Anterior vena cava (tissue), 1 donor: ENCODE results near the genes SLC25A39 and GPATCH8.

DNA sequence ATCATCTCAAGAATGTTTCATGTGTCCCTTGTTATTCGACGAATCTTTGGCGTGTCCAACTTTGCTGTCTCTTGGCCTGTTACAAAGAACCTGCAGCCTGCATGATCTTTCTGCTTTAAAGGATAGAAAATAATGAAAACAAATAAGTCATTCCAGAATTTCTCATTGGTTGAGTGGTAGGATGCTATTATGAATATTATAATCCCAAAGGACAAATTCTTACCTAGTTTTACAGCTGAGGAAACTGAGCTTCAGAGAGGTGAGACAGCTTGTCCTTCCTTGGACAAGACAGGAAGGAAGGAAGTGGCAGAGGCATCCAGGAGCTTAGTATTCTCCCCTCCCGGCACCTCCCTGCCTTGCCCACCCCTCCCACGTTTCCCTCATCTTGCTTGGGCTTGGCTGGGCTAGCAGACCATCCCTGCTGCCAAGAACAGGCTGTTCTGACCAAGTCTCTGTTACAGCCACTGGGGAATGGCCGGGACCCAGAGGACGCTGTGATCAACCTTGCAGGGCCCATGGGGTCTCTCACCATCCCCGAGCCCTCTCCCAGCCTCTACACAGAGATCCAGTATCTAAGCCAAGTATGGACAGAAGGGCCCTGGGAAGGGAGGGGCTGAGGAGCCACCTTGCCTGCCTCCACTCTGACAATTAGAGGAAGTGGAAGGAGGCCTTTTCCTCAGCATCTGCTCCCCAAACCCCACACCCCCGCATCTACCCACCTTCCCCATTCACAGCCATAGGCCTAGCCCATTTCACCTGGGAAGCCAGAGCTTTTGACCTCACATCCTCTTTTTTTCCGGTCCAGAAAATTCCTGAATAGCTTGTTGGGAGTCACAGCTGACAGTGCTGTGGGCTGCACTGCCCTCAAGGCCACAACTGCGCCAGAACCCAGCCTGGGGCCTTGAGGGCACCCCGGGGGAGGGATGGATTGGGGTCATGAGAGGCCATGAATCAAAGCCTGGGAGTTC is 14.0 kb downstream of the CD300LG start:
- PRO-cap = no peak

GRCh38 chr17:43917132-43917704 is 9.9 kb upstream of the MPP2 start:
- PRO-cap = no peak

- PRO-cap = bidirectional peak, plus-strand start at chr17:44007085, minus-strand start at chr17:44006922
Observed at GRCh38 chr17:44006949-44007630, 2.7 kb downstream of the NAGS start.

GRCh38 chr17:44108041-44108632 is 15.3 kb downstream of the HDAC5 start:
- PRO-cap = no peak

GRCh38 chr17:44112168-44112748 is 11.2 kb downstream of the HDAC5 start:
- PRO-cap = no peak

GRCh38 chr17:44114510-44115258 is 8.8 kb downstream of the HDAC5 start:
- PRO-cap = no peak

DNA sequence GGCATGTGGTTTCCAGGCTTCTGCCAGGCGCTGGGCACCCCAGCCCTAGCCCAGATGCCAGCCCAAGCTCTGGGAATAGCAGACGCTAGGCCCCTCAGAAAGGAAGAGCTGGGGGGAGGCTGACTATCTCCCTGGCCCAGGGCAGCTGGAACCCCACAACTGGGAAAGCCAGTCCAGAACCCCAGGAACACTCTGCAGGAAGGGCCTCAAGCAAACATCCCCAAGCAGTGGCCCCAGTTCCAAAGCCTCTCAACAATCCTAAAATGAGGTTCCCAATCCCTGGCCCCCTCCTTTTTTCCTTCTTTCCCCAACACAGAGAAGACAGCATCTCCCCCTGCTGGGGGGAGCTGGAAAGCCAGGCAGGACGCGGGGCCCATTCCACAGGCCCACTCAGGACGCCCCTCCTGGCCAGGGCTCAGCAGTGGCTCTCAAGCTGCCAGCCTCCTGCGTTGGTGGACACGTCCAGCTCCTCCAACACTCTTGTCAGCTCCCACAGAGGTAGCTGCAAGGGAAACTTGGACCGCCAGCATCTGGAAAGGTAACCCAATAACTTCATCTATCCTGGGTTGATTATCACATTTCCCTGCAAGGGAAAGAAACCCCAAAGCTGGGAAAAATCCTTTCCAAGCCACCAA is 7.9 kb downstream of the HDAC5 start:
- PRO-cap = no peak

- PRO-cap = no peak
Observed at GRCh38 chr17:44213791-44213980, 5.8 kb downstream of the UBTF start.

DNA sequence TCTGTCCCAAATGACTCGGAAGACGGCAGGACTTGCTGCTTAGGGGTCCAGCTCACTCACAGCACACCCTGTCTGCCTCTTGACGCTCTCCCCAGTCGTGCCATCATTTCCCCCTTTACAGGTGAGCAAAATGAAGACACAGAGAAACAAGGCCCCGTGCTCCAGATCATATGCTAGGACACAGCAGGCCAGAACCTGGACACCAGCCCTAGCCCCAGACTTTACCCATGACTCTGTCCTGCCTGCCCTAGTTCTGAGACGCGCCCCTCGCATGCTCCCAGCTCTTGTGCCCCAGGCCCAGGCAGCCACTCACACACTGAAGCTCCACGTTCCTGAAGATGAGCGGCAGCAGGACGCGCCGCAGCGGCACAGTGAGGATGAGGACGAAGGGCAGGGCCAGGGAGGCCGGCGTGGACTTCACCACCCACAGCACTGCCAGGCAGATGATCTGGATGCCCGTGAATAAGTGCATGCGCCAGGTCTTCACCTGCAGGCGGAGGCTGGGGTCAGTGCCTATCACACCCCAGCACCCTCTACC is 17.0 kb downstream of the SLC4A1 start:
- PRO-cap = no peak

GRCh38 chr17:44280082-44280839 is 12.3 kb upstream of the SLC4A1 start:
- PRO-cap = no peak

- PRO-cap = no peak
Observed at GRCh38 chr17:44319486-44320485, 4.8 kb downstream of the SLC25A39 start.

DNA sequence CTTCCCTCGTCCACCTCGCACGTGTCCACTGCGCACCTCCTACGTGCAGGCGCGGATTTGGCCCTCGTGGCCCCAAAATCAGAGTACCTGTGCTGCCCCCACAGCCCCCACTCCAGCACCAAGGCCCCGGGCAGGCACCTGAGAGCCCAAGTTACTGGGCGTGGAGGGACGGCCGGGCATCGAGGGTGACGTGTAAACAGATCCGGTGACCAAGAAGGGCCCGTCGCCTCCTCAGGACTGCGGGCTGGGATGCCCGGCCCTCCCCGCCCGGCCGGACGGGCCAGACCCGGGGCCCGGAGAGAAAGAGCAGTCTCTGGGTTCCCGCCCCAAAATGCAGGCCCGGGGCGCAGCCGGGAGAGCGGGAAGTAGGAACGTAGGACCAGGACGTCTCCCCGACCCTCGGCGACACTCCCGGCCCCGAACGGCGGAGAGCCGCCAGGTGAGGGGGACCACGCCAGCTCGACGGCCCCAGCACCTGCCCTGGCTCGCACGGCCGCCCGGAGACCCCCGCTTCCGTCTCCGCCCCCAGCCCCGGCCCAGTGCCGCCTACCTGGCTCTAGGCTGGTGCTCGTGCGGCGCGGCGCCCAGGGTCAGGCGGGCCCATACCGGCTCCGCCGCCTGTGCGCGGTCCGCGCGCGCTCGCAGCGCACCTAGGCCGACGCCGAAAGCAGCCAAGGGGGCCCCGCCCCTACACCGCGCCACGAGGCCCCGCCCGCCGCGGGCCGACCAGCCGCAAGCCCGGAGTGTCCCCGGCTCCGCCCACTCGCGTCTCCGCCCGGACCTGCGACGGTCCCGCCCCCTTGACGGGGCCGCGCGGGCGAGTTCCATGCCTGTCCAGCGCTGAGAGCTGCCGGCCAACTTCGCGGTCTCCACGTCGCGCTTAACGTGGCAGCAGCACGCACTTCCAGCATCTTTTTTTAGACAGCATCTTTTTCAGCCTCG is at the start of gene SLC25A39:
SLC25A39 (minus strand) TSS at position 663 of the 942 bp plus-strand sequence.
- PRO-cap = bidirectional peak, plus-strand start at position 857 of the sequence, minus-strand start at position 641 of the sequence

DNA sequence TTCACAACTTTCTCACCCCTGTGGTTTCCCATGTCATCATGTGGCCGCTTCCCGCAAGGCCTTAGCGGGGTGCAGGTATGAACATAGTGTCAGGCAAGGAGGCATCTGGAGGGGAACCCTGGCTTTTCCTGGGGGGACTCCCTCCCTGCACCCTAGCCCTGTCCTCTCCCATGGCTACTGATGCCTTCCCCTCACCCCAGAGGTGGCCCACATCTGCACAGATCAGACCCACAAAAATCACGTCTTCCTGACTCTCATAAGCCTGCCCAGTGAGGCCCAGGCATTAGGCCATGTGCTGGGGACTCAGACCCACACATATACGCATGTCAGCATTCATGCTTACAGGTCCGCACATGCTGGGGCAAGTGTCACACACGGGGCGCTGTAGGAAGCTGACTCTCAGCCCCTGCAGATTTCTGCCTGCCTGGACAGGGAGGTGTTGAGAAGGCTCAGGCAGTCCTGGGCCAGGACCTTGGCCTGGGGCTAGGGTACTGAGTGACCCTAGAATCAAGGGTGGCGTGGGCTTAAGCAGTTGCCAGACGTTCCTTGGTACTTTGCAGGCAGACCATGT is 3.6 kb downstream of the GRN start:
- PRO-cap = no peak

DNA sequence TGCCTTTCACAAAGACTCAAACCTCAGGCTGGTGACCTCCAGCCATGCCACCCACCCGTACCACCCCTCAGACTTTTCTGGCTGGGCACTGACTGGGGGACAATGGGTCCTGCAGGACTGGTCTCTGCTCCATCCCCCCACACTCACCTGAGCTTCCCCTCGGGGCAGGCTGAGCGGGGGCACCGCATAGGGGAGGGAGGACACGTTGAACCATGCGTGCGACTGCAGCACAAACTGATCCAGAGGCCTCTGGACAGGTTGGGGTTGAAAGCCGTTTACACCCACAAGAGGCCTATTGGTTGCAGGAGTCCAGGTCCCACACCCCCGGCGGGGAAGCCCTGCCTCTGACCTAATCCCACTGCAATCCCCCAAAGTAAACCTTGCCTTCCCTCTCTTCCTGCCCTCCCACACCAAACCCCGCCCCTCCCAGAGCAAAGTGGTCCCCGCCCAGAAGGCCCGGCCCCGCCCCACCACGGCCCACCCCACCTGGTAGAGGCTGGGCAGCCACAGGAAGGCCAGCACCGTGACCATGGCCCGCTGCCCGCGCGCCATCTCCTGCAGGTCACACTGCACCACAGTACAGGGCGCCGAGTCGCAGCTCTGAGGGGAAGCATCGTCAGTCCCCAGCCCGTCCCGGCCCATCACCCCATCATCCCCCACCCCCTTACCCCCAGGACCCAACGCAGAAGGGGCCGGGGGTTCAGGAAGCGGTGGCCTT is 11.0 kb upstream of the FAM171A2 start:
- PRO-cap = no peak

DNA sequence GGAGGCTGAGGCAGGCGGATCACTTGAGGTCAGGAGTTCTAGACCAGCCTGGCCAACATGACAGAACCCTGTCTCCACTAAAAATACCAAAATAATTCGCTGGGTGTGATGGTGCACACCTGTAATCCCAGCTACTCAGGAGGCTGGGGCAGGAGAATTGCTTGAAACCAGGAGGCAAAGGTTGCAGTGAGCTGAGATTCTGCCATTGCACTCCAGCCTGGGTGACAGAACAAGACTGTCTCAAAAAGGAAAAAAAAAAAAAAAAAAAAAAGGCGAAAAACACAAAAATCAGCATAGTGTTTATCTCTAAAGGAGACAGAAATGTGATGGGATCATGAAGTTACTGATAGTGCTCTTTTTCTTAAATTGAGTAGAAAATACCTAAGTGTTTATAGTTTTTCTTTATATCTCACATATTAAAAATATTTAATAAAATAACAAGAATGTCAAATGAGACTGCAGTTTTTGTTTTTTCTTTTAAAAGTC is 41.7 kb upstream of the ITGA2B start:
- PRO-cap = no peak

GRCh38 chr17:44502903-44504136 is at the start of gene GPATCH8:
TSS of gene GPATCH8 (minus strand) at chr17:44503406.
- PRO-cap = bidirectional peak, plus-strand start at chr17:44503498, minus-strand start at chr17:44503391

- PRO-cap = no peak
Observed at GRCh38 chr17:44627681-44628119, 28.6 kb upstream of the MEIOC start.

GRCh38 chr17:44759130-44760039 is 597 bp downstream of the ADAM11 start:
- PRO-cap = no peak

DNA sequence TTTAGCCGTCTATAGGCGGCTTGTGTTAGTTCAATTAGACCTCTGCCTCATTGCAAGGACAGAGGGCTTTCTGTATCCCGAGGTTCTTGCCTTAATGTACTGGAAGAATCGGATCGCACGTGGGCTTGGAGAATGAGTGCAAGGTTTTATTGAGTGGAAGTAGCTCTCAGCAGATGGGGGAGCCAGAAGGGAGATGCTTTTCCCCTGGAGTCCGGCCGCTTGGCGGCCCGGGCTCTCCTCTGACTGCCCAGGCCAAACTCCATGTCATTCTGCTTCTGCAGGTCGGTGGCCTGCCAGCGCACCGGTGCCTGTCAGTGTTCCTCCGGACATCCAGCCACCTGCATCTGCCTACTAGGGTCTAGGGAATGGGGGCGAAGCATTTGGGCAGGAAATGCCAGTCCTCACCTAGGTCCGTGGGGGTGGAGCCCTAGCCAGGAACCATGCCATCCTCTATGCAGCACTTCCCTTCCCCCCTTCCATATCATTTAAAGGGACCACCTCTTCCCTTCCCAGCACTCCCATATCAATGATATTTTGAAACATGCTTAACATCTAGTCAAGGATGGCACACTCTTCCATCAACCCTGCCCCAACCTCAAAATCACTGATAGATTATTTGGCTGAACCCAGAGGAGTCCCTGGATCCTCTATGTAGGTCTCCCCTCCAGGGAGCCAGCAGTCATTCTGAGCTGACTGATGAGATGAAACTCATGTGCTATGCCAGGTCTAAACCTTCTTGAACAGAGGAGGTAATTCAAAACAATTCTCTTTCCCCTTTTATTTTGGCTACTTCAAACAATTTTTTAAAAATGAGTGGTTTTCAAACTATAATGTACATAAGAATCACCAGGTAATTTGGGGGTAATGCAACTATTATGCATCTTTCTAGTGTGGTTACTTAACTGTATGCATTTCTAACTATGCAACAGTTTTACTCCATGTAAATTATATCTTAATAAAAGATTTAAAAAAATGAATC is 34.0 kb downstream of the GJC1 start:
- PRO-cap = no peak

DNA sequence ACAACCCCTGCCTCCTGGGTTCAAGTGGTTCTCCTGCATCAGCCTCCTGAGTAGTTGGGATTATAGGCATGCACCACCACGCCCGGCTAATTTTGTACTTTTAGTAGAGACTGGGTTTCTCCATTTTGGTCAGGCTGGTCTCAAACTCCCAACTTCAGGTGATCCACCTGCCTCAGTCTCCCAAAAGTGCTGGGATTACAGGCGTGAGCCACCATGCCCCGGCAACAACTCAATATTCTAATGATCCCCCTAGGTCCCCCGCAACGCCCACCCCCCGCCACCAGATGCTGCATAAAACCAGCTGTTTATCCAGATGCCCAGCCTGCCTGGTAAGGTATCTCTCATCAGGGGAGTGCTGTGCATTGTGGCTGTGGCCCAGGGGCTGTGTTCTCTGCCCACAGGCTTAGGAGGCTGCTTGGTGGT is 1.2 kb downstream of the HIGD1B start:
- PRO-cap = no peak